HT1080 (cell line): ENCODE data around the genes CYTH1 and CBX2.

RAMPAGE:
- cytosol, long total RNA: no peak
- long total RNA: no peak
- nucleus, long total RNA: no peak
These were observed 4.8 kb downstream of the SOCS3 start for GRCh38 chr17:78354953-78355688.

DNA sequence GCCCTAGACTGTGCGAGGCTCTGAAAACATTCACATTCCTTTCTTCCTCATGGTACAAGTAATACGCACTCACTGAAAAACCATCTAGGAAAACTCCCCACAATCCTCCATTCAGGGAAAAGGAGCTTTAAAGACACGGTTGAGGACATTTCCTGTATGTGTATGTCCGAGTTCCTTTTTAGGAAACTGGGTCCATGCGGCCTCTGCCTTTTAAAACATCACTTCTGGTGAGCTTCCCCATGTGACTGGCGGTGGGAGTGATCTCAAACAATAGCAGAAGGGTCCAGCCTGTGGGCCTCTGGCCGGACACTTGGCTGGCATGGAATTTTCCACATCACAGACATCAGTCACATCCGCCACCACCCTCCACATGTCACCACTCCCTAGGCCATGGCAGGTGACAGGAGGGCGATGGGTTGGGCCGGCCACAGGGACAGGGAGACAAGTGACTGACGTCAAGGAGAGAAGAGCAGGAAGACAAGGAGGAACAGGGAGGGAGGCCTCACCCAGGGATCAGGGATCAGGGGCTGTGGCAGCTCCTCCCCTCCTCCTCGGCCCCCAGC, 83.8 kb downstream of the DNAH17 start:
RAMPAGE:
- cytosol, long total RNA: no peak
- long total RNA: no peak
- nucleus, long total RNA: no peak

GRCh38 chr17:78722356-78722704, 59.7 kb downstream of the CYTH1 start:
RAMPAGE:
- cytosol, long total RNA: no peak
- long total RNA: no peak
- nucleus, long total RNA: no peak

RAMPAGE:
- cytosol, long total RNA: no peak
- long total RNA: no peak
- nucleus, long total RNA: no peak
These were observed 45.6 kb downstream of the CYTH1 start for GRCh38 chr17:78736165-78737260.

GRCh38 chr17:78766854-78767286, 15.2 kb downstream of the CYTH1 start:
RAMPAGE:
- cytosol, long total RNA: no peak
- long total RNA: no peak
- nucleus, long total RNA: no peak

DNA sequence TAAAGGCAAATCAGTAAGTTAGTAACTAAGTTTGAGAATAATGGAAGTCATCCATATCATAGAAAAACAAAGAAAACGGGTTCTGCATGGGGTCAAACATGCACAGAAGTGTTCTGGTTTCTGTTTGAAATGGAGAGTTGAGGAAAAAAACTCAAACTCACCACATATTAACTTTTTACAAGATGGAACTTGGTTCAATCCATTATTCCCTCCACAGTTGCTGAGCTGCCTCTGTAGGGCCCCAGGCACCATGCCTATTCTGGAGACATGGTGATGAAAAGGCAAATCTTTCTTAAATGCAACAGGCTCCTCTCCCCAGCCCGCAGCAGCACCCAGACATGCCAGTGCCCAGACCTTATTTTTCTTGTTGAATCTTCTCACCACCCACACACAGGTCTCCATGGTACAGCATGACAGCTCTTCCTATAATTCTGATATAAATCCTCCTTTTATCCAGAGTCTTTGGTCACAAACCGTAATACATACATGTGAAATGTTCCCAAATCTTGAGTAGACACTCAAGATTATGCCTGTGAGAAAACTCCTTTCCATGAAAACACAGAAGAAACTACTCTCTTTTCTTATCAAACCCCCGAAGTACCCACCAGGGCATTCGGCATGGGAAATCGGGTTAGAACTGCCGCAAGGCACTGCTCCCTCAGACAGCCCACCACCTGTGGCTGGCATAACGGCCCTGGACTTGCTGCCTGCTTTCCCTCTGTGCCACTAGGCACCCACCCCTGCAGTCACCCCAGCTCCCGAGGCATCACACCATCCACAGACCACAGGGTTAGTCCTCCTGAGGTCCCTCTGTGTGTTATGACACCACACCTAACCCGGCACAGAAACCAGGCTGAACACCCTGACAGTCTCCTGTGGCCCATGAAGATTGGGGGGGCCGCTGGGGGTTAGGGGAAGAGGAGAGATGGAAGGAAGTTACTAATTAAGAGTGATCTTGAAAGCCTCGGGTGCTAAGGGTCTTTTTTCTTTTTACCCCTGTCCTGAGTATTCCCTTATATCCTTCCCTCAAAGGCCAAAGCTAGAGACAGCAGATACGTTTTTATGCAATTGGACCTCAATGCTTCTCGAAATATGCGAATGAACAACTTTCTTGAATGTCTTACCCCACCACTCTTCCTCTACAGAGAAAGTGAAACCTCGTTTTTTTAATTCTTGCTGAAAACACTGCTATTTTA, 7.3 kb downstream of the CYTH1 start:
RAMPAGE:
- cytosol, long total RNA: no peak
- long total RNA: no peak
- nucleus, long total RNA: no peak

DNA sequence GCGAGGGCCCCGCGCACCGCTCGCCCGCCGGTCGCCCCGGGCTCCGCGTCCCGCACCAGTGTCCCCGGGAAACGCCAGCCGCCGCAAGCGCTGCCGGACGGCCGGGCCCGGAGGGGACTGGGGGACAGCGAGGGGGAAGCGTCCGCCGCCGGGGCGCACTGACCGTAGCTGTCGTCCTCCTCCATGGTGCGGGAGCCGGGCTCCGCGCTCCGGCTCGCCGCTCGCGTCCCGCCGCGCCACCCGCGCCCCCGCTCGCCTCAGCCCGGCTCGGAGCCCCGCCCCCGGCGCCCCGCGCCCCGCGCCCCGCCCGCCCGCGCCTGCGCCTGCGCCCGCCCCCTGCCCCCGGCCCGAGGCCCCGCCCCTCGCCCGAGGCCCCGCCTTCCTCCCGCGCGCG, at the start of gene CYTH1:
TSS of gene CYTH1 (minus strand) at position 235 of the 394 bp plus-strand sequence.
RAMPAGE:
- cytosol, long total RNA: no peak
- long total RNA: no peak
- nucleus, long total RNA: no peak

RAMPAGE:
- cytosol, long total RNA: no peak
- long total RNA: no peak
- nucleus, long total RNA: no peak
These were observed 11.7 kb upstream of the CYTH1 start for GRCh38 chr17:78793374-78794564.

RAMPAGE:
- cytosol, long total RNA: no peak
- long total RNA: no peak
- nucleus, long total RNA: no peak
These were observed 16.5 kb upstream of the CYTH1 start for GRCh38 chr17:78798337-78799201.

DNA sequence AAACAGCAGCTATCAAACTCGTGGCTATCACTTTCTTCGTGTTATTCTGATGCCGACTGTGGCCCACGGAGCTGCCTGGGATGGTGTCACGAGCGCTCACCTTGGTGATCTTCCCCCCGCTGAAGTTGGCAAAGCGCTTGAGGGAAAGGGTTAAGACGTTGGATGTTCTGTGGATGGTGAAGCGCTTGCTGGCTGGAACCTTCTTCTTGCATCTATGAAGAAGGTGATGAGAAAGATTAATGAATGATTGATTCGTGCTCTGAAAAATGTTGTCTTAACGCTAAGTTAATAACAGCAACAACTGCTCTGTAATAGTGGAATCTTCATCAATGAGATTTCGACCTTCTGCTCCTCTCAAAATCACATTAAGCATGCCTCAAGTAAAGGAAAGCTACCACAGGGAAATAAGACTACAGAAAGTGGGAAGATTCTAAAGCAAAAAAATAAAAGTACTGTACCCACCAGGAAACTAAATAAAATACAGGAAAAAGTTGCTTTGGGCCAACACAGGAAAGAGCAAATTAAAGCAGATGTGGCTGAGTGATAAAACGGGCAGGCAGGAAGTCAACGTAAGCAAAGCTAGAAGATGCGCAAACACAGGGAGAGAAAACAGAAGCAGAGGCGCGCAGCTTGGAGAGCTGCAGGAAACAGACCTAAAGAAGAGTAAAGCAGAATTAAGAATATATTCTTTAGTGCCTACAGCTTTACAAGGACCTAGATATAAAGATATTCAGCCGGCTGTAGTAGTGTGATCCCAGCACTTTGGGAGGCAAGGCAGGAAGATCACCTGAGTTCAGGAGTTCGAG, 21.8 kb downstream of the USP36 start:
RAMPAGE:
- cytosol, long total RNA: no peak
- long total RNA: no peak
- nucleus, long total RNA: no peak

RAMPAGE:
- cytosol, long total RNA: no peak
- long total RNA: no peak
- nucleus, long total RNA: no peak
These were observed 19.7 kb downstream of the USP36 start for GRCh38 chr17:78820772-78821449.

DNA sequence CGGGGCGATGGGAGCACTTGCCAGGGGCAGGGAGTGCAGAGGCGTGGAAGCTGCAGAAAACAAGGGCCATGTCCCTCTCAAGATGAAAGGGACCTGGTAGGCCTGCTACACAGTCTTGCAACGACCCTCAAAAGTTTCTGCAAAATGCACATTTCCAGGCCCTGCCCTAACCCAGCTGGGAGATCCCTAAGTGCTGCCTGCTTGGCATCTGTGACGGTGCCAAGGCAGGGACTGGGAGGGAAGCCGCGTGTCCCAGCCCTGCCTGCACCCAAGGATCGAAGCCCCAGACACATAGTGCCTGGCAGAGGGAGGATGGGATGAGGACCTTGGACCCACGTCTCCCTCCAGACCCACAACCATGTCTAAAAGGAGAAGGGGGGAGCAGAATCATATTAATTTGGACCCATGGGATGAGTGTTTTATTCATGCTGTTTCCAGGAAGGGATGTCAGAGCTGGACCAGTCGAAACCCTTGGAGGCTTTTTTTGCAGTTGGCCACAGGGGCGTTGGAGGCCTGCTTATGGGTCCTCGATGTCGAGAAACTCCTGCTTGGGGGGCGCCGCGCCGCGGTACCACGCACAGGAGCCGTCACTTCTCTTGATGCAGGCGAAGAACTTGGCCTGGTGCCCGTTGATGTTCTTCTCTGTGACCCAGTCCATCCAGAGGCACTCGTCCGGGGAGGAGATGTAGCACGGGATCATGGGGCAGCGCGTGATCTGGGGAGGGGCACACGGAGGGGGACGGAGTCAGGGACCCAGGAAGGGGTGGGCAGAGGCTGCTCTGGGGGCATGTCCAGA, 14.7 kb upstream of the USP36 start:
RAMPAGE:
- cytosol, long total RNA: no peak
- long total RNA: no peak
- nucleus, long total RNA: no peak

RAMPAGE:
- cytosol, long total RNA: no peak
- long total RNA: no peak
- nucleus, long total RNA: no peak
These were observed 3.9 kb upstream of the C1QTNF1 start for GRCh38 chr17:79019740-79020758.

DNA sequence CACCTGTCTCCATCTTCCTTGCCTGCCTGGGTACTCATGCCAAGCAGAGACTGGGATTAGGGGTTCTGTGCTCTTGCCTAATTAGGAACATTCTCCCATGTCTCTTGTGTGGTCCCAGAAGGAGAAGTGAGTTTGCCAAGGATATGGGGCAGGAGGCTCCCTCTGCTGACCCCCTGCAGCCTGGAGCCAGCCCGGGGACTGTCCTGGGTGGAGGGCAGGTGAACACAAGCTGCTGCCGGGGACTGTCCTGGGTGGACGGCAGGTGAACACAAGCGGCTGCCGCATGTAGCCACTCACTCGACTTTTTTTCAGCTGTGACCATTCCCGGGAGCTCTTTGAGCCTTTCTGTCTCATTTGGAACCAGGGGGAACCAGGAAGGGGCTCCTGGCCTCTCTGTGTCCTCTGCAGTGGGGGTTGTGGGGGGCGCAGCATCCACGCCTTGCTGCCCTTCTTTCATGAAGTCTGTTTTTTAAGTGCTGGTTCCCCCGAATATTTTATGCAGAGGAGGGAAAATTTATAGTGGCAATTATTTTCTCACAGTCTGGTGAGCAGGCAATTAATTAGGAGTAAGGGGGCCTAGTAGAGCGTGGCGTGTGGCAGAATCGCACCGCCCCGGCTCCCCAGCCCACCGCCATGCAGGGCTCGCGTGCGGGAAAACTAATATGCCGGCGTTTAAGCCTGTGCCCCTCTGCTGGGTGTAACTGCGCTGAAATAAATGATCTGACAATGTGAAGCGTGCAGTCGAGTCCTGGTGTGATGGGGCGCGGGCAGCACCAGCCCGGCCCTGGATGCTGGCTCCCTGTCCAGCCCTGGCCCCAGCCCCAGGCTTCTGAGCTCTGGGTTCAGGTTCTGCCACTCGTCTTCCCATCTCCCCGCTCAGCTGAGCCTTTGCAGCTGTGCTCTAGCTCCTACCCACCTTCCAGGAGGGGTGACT, 13.5 kb downstream of the ENGASE start:
RAMPAGE:
- cytosol, long total RNA: no peak
- long total RNA: no peak
- nucleus, long total RNA: no peak

GRCh38 chr17:79183804-79184394, 109.3 kb downstream of the ENGASE start:
RAMPAGE:
- cytosol, long total RNA: no peak
- long total RNA: no peak
- nucleus, long total RNA: no peak

DNA sequence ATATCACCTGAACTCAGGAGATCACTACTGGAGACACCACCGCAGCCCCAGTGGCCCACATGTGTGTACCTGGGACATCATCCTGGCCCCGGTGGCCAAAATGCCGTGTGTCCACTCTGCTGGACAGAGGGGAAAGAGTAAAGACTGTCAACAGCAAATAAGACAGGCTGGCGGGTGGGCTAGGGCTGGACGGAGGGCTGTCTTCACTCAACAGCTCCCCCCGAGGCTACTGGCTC, 140.7 kb downstream of the RBFOX3 start:
RAMPAGE:
- cytosol, long total RNA: no peak
- long total RNA: no peak
- nucleus, long total RNA: no peak

RAMPAGE:
- cytosol, long total RNA: no peak
- long total RNA: no peak
- nucleus, long total RNA: no peak
These were observed 2.1 kb upstream of the ENPP7 start for GRCh38 chr17:79728569-79729069.

GRCh38 chr17:79741877-79742369, 11.2 kb downstream of the ENPP7 start:
RAMPAGE:
- cytosol, long total RNA: no peak
- long total RNA: no peak
- nucleus, long total RNA: no peak

RAMPAGE:
- cytosol, long total RNA: no peak
- long total RNA: no peak
- nucleus, long total RNA: no peak
These were observed at the start of gene CBX2 for GRCh38 chr17:79777153-79778297. CBX2 (plus strand) TSS chr17:79778148.

RAMPAGE:
- cytosol, long total RNA: no peak
- long total RNA: no peak
- nucleus, long total RNA: no peak
These were observed 19.4 kb downstream of the CBX4 start for GRCh38 chr17:79819806-79820216.